Smooth muscle cell (in vitro differentiated cells): ENCODE measurements around a stretch of chr1.

GRCh38 chr1:93845932-93846940 is 32.8 kb downstream of the DNTTIP2 start:
- RAMPAGE, long total RNA: no peak

DNA sequence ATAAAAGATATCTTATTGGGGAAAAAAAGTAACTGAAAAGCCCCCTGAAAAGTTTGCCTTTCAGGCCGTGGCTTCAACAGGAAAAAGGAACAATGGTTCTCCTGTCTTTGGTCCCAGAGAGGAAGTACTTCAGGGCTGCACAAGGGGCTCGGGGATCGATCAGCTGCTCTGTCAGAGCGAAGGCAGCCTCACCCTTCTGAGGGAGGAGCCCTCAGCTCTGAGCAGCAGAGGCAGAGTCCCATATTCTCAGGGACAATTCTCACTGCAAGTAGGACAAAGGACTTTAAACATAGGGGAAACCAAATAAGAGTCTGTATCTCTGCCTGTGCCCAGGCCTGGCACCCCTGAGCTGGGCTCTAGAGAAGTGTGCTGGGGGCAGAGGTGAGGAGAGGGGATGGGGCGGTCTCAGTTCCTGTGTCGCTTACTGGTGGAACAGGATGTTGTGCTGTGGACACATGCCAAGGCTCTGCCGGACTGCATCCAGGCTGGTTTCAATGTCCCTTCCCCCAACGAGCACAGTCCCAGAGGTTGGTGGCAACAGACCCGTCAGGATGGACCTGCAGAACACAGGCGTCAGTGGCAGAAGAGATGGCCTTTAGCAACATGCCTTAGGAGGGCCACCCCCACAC is 76.6 kb downstream of the ABCA4 start:
- RAMPAGE, long total RNA: no peak

GRCh38 chr1:94092398-94092946 is 28.5 kb downstream of the ABCA4 start:
- RAMPAGE, long total RNA: no peak

- RAMPAGE, long total RNA: no peak
Observed at GRCh38 chr1:94125640-94125963, 4.7 kb upstream of the ABCA4 start.

DNA sequence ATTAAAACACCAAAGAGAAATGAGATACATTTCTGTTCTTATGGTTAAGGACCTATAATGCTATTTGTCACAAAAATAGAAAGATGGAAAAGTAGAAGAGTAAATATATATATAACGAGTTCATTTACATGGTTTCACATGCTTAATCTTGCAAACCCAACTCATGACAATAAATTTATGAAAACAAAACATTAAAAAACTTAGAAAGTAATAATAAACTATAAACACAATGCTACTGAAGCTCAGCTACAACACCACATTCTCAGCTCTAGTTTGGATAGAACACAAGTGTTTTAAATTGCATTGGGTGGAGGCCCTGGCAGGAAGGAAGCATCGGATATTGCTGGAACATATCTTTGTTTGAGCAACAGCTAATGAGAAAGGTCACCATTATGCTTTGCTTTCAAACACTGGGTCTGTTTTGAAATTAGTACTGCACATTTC is 61.3 kb upstream of the ARHGAP29 start:
- RAMPAGE, long total RNA: no peak

DNA sequence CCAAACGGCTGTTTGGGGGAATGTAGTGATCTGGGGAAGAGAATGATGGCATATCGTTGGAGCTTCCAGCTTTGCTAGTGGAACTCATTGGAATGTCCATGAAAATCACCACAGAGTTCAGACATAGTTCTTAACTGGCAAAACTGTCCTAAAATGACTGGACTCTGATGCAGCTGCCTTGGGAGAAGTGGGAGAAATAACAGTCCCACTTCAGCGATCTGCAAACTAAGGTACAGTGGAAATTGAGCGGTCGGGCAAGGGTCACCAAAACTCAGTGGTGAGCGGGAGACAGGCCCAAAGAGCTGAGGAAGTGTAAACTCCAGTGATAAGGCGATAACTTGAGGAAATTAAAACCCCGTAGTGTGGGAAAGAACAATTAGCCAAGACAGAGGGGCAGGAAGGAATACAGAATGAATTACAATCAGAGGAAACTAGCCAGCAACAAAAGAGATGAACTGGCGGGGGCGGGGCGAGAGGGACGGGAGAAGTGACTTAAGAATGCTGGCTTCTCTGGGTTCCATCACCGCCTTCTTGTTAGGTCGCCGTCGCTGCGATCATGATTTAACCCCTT is 89.8 kb upstream of the ARHGAP29 start:
- RAMPAGE, long total RNA: no peak

DNA sequence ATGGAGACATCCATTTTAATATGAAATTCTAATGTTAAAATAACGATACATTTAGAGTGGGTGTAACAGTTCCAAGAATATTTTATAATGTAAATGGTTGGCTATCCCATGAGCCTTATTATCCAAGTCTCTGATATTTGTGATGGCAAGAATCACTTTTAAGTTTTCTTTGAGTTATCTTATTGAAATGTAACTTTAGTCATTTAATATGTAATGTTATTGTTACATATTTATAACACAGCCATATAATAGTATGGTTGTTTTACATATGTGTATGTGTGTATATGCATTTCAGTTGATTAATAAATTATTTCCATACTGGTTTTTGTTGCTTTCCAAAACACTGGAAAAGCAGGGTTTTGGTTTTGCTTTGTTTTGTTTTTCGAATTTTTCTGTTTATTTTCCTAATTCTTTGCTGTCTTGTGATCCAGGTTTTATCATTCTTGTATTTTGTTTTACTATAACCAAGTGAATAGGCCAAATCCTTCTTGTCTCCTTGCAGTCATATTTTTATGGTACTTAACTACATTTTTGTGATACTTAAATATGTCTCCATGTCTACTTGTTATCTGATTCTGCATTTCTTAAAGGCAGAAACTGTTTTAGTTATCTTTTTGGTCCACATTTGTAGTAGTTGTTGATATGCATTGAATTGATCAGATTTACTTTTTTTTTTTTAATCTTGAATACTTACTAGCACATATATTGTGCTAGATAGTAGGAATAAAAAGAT is 60.7 kb downstream of the ABCD3 start:
- RAMPAGE, long total RNA: no peak

DNA sequence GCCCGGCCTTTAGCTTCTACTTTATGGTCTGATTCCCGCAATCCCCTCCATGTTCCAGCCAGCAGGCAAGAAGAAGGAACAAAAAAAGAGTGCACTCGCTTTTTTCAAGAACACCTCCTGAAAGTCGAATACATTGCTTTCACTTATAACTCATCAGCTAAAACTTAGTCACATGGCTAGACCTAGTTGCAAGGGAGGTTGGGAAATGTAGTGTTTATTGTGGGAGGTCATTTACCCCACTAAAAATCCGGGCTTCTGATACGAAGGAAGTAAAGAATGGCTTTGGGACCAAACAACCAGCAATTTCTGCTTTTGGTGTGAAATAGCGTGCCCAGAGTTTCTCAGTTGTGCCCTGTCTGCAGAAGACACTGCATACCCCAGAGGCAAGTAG is 57.5 kb upstream of the F3 start:
- RAMPAGE, long total RNA: no peak

DNA sequence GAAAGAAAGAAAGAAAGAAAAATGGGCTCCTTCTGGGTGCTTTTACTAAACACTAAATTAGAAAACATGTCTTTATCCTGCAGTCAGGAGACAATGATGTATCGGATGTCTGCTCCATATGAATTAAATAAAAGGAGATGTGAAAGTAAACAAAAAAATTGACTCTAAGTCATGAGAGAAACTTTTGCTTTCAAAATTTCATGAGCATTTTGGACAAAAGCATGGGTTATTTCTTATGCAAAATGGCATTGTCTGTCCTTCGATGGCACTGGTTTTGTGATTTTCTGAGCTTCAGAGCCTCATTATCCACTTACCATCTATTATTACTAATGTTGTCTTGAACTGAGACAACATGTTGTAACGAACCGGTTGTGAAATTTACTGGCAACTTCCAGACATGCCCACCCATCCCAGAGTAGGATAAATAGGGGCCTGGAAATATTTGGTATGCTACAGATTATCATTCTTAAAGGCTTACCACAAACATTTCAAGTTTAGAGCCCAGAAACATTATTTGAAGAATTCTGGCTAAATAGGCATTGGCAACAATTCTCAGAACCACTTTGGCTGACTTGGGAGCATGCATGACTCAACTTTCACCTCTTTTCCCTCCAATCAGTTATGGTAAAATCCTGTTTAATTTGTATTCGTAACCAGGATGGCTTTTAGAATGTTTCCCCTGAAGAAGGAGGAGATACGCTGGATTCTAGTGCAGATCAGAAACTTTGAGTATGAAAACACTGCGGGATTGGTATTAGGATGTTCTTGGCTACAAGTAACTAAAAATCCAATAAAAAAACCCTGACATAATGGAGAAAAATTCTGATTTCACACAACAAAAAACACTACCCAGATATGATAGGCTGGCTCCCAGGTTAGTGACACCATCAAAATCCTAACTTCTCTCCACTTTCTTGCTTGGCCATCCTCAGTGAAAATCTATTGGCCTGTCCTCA is 130.1 kb upstream of the SLC44A3 start:
- RAMPAGE, long total RNA: no peak

- RAMPAGE, long total RNA: no peak
Observed at GRCh38 chr1:94783305-94784097, 36.7 kb upstream of the SLC44A3 start.

DNA sequence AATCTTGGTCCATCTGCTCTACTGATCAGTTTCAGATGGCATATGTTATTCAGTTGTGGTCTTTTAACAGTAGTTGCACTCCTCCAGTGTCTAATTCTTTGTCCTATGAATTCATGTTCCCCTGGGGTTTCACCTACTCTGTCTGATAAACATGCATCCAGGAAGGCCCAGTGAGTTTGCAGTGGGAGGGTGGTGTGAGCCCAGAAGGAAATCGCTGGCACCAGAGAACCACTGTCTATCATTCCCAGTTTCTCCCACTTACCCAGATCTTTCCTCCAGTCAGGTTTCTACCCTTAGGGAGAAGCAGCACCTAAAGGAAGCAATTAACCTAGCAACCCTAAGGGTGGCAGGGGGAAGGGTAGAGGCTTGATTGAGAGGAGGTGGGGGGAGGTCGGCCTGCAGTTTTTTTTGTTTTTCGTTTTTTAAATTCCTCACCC is 932 bp upstream of the SLC44A3 start:
- RAMPAGE, long total RNA: no peak

GRCh38 chr1:94860367-94861130 is 40.4 kb downstream of the SLC44A3 start:
- RAMPAGE, long total RNA: no peak

DNA sequence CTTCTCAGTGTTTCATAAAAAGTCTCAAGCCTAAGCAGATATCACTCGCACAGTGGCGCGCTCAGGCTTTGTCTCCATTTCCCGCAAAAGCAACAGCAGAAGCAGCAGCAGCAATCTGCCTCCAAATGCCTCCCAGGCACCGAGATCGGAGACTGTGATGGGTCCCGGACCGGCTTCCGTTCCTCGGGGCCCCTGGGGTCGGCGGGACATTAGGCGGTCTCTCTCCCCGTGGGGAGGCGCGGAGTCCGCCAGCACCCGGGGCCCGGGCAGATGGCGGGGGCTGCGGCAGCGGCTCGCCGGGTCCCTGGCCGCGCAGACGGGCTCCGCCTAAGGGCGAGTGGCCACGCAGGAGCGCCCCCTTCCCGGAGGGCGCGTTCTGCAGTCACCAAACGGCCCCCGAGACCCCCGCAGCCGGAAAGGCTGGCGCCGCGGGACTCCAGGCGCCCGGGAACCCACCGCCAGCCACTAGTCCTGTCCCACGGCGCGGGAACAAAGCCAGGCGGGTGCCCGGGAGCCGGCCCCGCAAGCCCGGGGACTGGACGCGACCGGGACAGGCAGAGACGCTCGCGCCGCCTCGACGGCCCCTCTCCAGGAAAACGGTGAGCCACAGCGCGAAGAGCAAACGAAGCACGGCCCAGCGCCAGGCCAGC is 643 bp downstream of the CNN3 start:
- RAMPAGE, long total RNA: no peak

DNA sequence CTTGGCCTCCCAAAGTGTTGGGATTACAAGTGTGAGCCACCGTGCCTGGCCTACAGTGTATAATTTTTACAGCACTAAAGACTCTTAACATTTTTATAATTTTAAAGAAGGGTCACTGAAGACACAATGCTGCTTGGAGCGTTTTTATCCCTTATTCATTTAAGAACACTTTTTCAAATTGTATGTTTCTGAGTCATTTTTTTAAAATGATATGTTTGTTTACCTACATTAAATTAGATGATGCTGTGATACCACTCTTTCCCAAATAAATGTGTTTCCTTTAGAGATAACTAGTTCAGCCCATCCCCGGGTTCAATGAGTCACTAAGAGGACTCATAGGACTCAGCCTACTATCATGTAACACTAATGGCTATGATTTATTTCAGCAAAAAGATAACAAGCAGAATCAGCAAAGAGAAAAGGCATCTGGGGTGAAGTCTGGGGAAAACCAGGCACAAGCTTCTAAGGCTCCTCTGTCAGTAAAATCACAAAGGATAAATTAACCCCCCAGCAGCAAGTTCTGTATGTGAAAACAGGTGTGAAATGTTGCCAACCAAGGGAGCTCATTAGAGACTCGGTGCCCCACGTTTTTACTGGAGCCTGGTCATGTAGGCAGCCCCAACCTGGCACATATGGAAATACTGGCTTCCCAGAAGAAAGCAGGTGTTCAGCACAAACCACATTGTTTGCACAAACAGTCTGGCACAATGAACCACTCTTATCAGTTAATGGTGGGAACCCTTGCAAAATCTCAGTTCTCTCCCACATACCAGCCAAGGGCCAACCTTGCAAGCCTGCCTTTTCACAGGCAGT is 22.8 kb upstream of the CNN3 start:
- RAMPAGE, long total RNA: no peak

- RAMPAGE, long total RNA: no peak
Observed at GRCh38 chr1:94971549-94971864, 44.6 kb upstream of the CNN3 start.

DNA sequence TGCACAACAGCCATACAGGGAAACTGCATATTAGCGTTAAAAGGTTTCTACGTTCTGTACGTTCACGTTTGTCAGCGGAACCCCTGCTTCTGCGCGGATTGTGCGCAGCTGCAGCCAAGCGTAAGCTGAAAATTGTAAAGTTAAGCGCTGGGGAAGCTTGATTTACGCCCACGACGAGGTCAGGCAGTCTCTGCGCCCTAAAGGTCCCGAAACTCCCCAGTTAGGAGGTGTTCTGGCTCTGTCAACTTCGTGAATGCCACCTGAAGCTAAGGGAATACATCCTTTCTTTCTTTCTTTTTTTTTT is 337 bp upstream of the ALG14 start:
- RAMPAGE, long total RNA: no peak

DNA sequence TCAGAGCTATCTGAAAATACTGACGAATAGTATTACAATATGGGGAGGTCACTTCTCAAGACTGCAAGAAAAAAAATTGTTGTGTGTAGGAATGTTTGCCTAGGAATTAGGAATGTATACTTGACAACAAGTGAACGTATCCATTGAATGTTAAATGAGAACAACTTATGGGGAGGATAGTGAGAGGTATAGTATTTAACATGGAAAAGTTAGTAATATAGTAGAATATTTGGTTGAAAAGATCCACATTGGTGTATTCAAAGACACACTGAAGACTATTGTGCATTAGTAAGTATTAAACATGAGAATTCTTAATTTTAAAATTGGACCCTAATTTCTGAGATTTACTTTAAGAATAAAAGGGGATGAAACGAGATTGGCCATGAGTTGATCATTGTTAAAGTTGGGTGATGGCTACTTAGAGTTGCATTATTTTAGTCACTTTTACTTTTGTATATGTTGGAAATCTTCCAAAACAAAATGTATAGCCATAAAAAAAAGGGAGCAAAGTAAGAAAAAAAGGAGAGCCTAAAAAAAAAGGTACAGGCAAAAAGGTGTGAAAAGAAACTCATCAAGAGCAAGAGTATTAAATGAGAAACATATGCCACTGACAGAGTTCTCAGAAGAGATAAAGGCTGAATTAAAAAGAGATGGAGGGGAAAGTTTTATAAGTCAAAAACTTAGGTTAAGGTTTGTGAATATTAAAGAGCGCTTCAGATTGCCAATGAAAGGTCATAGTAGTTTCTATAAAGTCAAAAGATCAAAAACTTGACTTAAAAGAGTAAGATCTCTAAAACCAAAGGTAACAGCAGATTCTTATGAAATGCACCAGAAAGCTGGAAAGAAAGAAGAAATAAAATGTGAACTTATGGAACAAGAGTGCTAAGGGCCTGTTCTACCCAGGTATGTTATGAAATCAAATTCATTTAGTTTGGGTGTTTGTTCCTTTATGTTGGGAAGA is 81.6 kb downstream of the PTBP2 start:
- RAMPAGE, long total RNA: no peak

- RAMPAGE, long total RNA: no peak
Observed at GRCh38 chr1:97660515-97661346, 260.1 kb downstream of the DPYD start.

- RAMPAGE, long total RNA: no peak
Observed at GRCh38 chr1:100240670-100241048, 9.0 kb downstream of the DBT start.

- RAMPAGE, long total RNA: no peak
Observed at GRCh38 chr1:100362676-100363839, 10.8 kb downstream of the CDC14A start.